A549 (cell line): ENCODE results near the gene SH3GLB1.

DNA sequence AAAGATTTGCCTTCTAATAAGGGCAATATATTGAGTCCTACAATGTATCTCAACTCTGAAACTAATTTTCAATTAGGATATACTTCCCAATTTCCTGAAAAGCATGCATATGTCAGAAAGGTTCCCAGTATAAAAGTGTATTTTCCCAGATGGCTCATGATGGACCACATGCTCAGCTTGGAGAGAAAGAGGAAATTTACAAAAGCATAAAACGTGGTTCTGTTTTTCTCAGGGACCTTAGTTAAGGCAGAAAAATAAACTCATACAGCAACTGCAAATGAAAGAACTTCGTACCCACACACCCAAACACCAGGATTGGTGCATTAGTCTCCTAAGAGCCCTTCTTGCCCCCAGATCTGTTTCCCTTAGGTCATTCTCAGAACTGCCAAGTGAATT is 57.6 kb downstream of the SSX2IP start:
- PRO-cap = no peak
CAGE:
- cytosol, long polyA plus RNA = no peak
- long polyA plus RNA = no peak
- nucleus, long polyA plus RNA = no peak

GRCh38 chr1:84862605-84863179 is 30.3 kb downstream of the LPAR3 start:
- PRO-cap = no peak
CAGE:
- cytosol, long polyA plus RNA = no peak
- long polyA plus RNA = no peak
- nucleus, long polyA plus RNA = no peak

DNA sequence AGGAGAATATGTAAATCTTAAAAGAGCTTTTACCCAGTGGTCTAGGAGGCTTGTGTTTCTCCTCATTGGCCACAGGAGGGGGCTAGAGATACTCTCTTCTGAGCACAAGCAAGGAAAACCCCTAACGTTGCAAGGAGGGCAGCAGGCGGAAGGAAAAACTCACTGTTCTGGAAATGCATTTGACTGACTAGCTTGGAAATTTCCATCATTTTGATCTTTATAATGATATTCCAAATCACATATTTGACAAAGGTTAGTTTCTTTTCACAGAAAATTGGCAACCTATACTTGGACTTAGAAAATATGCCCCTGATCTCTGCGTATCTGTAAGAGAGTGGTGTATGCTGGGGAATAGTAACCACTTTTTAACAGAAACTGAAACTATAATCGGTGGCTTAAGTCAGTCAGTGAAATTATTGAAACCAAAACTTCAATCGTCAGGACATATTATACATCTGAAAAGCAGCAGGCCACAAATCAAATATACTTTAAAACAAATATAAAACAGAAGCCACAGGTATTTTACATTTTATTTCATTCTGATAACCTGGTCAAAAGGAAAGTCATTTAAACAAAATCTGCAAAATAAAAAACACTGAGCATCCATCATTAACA is 51.8 kb downstream of the MCOLN2 start:
- PRO-cap = no peak
CAGE:
- cytosol, long polyA plus RNA = no peak
- long polyA plus RNA = no peak
- nucleus, long polyA plus RNA = no peak

DNA sequence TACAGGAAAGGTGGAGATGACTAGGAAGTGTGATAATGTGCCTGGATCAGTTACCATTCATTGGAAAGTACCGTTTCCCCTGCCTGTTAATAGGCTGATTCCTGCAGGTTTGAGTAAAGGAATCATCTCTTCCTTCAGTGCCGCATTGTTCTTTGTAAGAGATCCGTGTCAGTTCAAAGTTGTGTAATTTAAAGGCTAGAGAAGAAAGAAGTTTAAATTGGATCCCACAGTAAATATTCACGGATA is 43.5 kb upstream of the BCL10 start:
- PRO-cap = no peak
CAGE:
- cytosol, long polyA plus RNA = no peak
- long polyA plus RNA = no peak
- nucleus, long polyA plus RNA = no peak

- PRO-cap = no peak
CAGE:
- cytosol, long polyA plus RNA = no peak
- long polyA plus RNA = no peak
- nucleus, long polyA plus RNA = no peak
Measured at GRCh38 chr1:85525433-85526149, 55.0 kb upstream of the CCN1 start.

DNA sequence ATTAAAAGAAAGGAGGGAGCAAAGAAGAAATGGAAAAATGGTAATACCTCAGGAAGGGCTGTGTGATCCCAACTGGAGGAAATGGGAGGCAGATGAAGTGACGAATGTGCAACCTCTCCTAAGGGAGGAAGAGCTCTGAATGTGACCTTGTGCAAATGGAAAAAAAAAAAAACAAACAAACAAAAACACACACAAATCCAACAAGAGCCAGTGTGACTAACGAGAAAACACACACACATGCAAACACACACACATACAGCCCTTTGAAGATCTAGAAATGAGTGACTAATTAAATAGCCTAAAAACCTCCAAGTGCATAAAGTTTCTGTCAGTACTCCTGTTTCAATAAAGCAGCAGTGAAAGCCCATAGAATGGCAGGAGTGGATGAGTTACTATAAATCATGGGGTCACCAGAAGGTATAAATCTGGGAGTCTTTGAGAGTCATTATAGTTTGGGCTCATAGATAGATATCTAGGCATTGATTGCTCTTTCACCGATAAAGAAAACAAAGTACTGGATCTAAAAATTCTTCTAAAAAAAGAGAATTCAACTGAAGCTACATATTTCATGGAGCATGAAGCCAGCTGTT is 49.1 kb downstream of the CCN1 start:
- PRO-cap = no peak
CAGE:
- cytosol, long polyA plus RNA = no peak
- long polyA plus RNA = no peak
- nucleus, long polyA plus RNA = no peak

- PRO-cap = no peak
CAGE:
- cytosol, long polyA plus RNA = no peak
- long polyA plus RNA = no peak
- nucleus, long polyA plus RNA = no peak
Measured at GRCh38 chr1:86616958-86617386, 70.1 kb downstream of the CLCA4 start.

GRCh38 chr1:86704343-86705045 is at the start of gene SH3GLB1:
Gene SH3GLB1, plus strand, starts transcription at chr1:86704576.
- PRO-cap = bidirectional peak, plus-strand start at chr1:86704602, minus-strand start at chr1:86704489; bidirectional peak, plus-strand start at chr1:86704906, minus-strand start at chr1:86704806
CAGE:
- cytosol, long polyA plus RNA = no peak
- long polyA plus RNA = start-site peak on the plus strand at chr1:86704776-86704897, 806 and 521 reads in 2 replicates
- nucleus, long polyA plus RNA = no peak

DNA sequence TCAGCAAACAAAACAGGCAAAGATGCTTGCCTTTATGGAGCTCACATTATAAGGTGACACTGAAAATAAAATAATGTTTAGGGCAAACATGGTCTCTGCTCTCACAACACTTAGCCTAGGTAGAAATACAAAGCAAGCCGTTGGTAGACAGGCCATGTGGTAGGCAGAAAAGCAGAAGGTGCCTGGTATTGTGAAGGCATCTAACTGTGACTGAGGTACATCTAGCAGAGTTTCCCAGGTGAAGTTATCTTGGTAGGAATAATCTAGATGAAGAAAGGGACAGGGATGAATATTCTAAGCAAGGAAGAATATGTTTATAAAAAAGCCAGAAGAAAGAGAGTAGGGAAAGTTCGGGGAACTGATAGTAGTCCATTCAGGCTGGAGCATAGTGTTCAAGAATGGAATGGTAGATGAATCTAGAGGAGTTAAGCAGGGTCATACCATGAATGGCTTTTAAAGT is 31.4 kb downstream of the SH3GLB1 start:
- PRO-cap = no peak
CAGE:
- cytosol, long polyA plus RNA = no peak
- long polyA plus RNA = no peak
- nucleus, long polyA plus RNA = no peak

DNA sequence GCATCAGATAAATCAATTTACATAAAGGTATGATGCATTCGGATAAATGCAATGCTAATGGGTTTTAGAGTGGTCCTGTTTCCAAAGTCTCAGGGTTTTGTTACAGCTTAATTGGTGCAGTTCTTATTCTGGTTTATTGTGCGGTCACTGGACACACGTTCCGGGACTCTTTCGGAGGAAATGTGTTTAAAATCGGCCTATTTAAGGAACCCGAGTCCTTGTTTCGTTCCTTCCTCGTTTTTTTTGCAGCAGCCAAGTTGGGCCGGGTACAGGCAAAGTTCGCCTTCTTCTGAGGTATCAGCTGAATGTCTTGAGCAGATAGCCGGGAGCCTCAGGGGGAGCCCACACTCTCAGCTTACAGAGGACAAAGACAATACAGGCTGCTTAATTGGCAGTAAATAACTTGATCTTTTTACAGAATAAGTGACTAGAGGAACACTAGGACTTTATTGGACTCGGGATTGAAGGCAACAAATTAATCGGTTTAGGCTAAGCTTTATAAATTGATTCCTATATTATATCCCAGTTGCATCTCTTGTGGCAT is 1.8 kb downstream of the LMO4 start:
- PRO-cap = no peak
CAGE:
- cytosol, long polyA plus RNA = no peak
- long polyA plus RNA = no peak
- nucleus, long polyA plus RNA = no peak

DNA sequence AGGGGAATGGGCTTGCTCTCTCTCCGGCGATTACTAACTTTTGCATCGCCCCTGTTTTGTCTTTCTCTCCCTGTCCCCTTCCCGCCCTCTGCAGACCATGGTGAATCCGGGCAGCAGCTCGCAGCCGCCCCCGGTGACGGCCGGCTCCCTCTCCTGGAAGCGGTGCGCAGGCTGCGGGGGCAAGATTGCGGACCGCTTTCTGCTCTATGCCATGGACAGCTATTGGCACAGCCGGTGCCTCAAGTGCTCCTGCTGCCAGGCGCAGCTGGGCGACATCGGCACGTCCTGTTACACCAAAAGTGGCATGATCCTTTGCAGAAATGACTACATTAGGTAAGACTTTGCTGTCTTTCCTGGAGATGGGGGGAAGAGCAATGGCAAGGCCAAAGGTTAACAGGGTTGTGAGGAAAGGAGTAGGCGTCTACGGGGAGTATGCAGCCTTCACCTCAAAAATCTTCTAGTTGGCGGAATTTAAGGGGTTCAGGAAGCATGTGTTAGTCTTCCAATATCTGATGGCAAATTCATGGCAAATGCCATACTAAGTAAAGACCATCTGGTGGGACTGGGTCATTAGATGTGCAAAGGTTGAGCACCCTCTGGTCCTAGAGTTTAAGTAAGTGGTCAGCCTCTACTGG is 3.4 kb downstream of the LMO4 start:
- PRO-cap = no peak
CAGE:
- cytosol, long polyA plus RNA = no peak
- long polyA plus RNA = start-site peak on the plus strand centred at position 156 of the sequence, 810 bp wide, 26 and 17 reads in 2 replicates
- nucleus, long polyA plus RNA = no peak

DNA sequence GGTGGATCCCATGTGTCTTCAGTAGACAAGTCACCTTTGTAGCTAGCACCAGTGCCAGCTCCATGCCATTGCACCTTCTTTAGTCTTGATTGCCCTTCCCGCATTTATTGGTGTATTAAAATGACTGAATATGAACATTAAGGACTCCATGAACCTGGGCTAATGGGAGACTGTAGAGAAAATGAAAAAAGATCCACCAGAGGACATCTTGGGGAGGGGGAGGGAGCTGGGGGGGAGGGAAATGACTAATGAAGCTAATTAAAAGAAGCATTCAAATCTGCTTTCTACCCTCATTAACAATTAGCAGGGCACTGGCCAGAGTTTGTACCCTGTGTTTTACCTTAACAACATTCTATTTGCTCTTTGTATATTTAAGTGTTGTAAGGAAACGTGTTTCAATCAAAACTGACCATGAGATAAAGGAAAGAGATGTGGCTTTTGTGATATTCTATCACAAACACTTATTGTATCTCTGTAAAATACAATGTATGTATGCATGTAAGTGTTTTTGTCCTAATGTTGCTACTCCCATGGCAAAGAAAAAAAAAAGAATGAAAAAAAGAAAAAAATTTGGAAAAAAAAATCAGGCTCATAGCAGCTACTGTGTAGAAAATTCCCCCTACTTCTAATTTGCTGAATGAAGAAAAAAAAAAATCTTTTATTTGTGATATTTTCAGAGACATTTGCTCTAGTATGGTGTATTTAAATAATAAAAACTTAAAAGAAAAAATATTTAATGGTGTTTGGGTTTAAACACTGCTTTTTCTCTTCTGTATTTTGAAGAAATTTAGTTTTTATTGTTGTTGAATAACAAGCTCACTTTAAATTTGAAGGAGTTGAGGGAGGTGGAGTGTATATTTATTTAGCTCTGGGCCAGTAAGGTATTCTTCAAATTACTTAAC is 16.4 kb downstream of the LMO4 start:
- PRO-cap = no peak
CAGE:
- cytosol, long polyA plus RNA = no peak
- long polyA plus RNA = no peak
- nucleus, long polyA plus RNA = no peak

DNA sequence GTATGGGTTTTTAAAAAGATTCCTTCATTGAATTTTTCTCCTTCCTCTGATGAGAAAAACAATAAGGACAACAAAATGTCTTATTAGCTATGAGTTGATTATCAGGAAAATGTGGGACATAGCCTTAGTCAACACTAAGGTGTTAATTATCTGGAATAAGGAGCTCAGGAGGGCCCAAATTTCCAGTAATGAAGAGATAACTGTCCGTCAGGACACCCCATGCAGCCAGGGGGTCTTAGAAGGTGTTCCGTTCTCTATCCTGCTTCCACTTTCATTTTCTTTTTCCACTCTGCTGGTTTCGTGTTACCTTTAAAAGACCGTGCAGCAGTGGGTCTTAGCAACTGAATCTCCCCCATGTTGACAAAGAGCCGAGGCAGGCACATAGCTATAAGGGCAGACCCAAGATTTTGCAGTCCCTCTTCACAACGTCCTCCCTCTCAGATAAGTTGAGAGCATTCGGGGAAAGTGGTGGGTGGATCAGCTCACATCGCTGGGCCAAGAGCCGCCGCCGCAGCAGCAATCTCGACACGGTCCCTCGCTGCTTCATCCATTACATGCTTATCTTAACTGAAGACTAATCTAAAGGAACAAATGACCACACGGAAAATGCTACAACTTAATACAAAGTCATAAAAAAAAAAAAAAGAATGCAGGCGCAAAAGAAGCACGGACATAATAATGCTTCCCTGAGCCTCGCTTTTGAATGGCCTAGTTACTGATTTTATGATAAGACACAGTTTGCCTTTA is 355.5 kb downstream of the LMO4 start:
- PRO-cap = no peak
CAGE:
- cytosol, long polyA plus RNA = no peak
- long polyA plus RNA = no peak
- nucleus, long polyA plus RNA = no peak

DNA sequence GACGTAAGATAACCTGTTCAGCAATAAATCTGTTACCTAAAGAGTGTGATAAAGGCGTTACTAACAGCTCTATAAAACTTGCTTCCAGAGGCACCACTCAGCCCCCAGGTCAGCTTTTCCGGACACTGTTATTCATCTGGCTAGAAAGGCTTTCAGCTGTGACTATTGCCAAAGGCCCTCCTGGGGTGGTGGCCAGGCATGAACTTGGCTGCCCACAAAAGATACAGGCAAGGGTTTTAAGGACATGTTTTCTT is 639.4 kb downstream of the LMO4 start:
- PRO-cap = no peak
CAGE:
- cytosol, long polyA plus RNA = no peak
- long polyA plus RNA = no peak
- nucleus, long polyA plus RNA = no peak

DNA sequence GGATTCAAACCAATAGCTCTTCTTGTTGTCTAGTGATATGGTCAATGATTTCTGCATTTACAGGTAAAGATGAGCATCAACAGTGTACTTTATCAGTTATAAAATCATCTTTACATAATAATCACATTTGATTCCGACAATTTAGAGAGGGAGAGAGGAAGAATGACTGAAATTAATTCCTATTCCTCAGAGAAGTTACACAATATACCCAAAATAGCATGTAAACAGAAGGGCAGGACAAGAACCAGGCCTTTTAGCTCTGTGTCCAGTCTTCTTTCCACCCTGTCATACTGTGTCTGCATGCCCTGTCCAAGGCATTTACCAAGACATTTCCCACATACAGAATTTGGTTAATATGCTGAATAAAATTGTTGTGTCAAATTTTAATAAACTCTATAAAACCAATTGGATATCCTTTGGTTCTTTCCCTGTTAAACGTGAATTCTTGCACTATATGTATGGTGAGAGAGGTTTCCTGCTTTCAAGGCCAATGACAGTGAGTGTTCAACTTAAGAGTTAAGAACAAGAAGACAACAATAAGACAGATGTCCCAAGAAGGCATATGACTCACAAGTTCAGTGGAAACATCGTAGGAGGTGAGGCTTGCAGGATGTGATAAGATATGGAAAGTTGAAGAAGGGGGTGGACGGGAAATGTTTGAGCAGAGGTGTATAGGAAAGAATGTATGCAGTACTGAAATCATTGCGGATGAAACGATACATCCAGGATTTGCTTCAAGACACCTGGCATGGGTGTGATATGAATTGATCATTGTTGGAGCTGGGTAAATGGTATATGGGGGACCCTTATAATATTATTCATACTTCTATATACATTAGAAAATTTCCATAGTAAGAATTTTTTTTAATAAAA is 20.8 kb downstream of the LRRC8B start:
- PRO-cap = no peak
CAGE:
- cytosol, long polyA plus RNA = no peak
- long polyA plus RNA = no peak
- nucleus, long polyA plus RNA = no peak

GRCh38 chr1:89607116-89607667 is 25.7 kb upstream of the LRRC8C start:
- PRO-cap = no peak
CAGE:
- cytosol, long polyA plus RNA = no peak
- long polyA plus RNA = no peak
- nucleus, long polyA plus RNA = no peak

DNA sequence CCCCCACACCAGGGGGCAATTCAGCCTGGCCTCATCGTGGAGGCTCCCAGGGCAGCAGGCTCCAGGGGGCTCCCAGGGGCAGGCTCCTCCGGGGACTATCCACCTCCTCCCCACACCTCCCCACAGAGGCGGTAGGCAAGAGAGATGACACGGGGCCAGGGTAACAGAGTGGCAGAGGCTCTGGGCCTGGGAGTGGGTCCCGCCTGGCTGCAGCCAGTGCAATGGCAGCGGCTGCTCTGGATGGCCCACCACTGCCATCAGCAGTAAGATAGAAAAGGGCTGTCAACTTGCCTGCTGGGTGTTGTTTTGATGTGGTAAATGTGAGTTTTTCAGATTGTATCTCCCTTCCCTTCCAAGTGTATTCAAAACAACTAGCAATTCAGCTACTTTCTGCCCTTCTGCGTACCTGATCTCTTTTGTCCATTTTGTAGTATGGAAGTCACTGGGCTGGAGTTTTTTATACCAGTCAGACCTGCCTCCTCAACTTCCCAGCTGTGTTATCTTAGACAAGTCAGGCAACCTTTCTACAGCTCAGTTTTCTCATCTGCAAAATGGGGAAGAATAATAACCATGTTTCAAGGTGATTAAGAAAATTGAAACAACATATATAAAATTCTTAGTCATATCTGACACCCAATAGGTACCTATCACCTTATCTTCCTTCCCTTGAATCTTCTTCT is 22.2 kb upstream of the LRRC8C start:
- PRO-cap = no peak
CAGE:
- cytosol, long polyA plus RNA = no peak
- long polyA plus RNA = no peak
- nucleus, long polyA plus RNA = no peak

GRCh38 chr1:89635973-89636918 is 3.3 kb downstream of the LRRC8C start:
- PRO-cap = no peak
CAGE:
- cytosol, long polyA plus RNA = no peak
- long polyA plus RNA = no peak
- nucleus, long polyA plus RNA = no peak

- PRO-cap = no peak
CAGE:
- cytosol, long polyA plus RNA = no peak
- long polyA plus RNA = no peak
- nucleus, long polyA plus RNA = no peak
Measured at GRCh38 chr1:89688141-89689472, 55.7 kb downstream of the LRRC8C start.

- PRO-cap = no peak
CAGE:
- cytosol, long polyA plus RNA = no peak
- long polyA plus RNA = no peak
- nucleus, long polyA plus RNA = no peak
Measured at GRCh38 chr1:89692683-89693275, 59.9 kb downstream of the LRRC8C start.